K562 (cell line): ENCODE data around the gene PLBD1.

DNA sequence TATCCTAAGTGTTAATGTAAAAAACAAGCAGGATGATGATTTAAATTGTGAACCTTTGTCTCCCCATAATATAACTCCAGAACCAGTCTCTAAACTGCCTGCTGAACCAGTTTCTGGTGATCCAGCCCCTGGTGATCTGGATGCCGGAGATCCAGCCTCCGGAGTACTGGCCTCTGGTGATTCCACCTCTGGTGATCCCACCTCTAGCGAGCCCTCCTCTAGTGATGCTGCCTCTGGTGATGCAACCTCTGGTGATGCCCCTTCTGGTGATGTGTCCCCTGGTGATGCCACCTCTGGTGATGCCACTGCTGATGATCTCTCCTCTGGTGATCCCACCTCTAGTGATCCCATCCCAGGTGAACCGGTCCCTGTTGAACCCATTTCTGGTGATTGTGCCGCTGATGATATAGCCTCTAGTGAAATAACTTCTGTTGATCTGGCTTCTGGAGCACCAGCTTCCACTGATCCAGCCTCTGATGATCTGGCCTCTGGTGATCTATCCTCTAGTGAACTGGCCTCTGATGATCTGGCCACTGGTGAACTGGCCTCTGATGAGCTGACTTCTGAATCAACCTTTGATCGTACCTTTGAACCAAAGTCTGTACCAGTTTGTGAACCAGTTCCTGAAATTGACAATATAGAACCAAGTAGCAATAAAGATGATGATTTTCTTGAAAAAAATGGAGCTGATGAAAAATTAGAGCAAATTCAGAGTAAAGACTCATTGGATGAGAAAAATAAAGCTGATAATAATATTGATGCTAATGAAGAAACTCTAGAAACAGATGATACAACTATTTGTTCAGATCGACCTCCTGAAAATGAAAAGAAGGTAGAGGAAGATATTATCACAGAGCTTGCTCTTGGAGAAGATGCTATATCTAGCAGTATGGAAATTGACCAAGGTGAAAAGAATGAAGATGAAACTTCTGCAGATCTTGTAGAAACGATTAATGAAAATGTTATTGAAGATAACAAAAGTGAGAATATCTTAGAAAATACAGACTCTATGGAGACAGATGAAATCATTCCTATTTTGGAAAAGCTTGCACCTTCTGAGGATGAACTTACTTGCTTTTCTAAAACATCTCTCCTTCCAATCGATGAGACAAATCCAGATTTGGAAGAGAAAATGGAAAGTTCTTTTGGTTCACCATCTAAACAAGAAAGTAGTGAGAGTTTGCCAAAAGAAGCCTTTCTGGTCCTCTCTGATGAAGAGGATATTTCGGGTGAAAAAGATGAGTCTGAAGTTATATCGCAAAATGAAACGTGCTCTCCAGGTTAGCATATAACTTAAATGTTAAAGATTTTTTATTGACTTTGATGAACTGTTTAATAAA is 59.2 kb downstream of the ATF7IP start:
- RAMPAGE, long total RNA: no peak
- RRBS: no CpG with 5 or more reads among the region's 12 CpGs
PRO-cap:
- standard: no peak
- CoPRO, capped RNA only, 2 experiments: no peak in any of the 2 experiments
- CoPRO, capped and uncapped RNA, 2 experiments: no peak in any of the 2 experiments
- CoPRO, uncapped RNA only, 2 experiments: no peak in any of the 2 experiments
CAGE:
- cytosol, long polyA plus RNA: no peak
- long polyA plus RNA: no peak
- nucleolus, long total RNA: no peak
- nucleus, long polyA plus RNA: no peak

- RAMPAGE, long total RNA: no peak
- RRBS: no CpG with 5 or more reads among the region's 9 CpGs
PRO-cap:
- standard: no peak
- CoPRO, capped RNA only, 2 experiments: no peak in any of the 2 experiments
- CoPRO, capped and uncapped RNA, 2 experiments: no peak in any of the 2 experiments
- CoPRO, uncapped RNA only, 2 experiments: no peak in any of the 2 experiments
CAGE:
- cytosol, long polyA plus RNA: no peak
- long polyA plus RNA: no peak
- nucleolus, long total RNA: no peak
- nucleus, long polyA plus RNA: no peak
These were observed 13.3 kb downstream of the PLBD1 start for GRCh38 chr12:14554197-14554932.

DNA sequence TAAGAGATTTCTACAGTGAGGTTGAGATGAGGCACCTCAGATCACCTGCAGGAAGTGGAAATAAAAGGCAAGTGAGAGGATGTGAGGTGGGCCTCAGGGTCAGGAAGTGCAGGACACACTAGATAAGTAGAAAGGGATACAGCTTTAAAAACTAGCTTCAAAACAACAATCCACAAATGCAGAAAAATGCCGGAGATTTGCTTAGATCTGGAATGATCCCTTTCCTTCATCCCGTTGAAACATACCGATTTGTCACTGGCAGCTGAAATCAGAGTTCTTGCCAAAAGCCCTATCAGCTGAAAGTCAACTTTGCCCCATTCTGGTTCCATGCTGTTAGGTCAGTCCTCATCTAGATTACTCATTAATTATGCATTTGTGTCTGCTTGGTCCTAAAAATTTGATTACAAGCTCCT is 6.6 kb downstream of the PLBD1 start:
- RAMPAGE, long total RNA: no peak
- RRBS: no CpG with 5 or more reads among the region's 3 CpGs
PRO-cap:
- standard: no peak
- CoPRO, capped RNA only, 2 experiments: no peak in any of the 2 experiments
- CoPRO, capped and uncapped RNA, 2 experiments: no peak in any of the 2 experiments
- CoPRO, uncapped RNA only, 2 experiments: no peak in any of the 2 experiments
CAGE:
- cytosol, long polyA plus RNA: no peak
- long polyA plus RNA: no peak
- nucleolus, long total RNA: no peak
- nucleus, long polyA plus RNA: no peak

DNA sequence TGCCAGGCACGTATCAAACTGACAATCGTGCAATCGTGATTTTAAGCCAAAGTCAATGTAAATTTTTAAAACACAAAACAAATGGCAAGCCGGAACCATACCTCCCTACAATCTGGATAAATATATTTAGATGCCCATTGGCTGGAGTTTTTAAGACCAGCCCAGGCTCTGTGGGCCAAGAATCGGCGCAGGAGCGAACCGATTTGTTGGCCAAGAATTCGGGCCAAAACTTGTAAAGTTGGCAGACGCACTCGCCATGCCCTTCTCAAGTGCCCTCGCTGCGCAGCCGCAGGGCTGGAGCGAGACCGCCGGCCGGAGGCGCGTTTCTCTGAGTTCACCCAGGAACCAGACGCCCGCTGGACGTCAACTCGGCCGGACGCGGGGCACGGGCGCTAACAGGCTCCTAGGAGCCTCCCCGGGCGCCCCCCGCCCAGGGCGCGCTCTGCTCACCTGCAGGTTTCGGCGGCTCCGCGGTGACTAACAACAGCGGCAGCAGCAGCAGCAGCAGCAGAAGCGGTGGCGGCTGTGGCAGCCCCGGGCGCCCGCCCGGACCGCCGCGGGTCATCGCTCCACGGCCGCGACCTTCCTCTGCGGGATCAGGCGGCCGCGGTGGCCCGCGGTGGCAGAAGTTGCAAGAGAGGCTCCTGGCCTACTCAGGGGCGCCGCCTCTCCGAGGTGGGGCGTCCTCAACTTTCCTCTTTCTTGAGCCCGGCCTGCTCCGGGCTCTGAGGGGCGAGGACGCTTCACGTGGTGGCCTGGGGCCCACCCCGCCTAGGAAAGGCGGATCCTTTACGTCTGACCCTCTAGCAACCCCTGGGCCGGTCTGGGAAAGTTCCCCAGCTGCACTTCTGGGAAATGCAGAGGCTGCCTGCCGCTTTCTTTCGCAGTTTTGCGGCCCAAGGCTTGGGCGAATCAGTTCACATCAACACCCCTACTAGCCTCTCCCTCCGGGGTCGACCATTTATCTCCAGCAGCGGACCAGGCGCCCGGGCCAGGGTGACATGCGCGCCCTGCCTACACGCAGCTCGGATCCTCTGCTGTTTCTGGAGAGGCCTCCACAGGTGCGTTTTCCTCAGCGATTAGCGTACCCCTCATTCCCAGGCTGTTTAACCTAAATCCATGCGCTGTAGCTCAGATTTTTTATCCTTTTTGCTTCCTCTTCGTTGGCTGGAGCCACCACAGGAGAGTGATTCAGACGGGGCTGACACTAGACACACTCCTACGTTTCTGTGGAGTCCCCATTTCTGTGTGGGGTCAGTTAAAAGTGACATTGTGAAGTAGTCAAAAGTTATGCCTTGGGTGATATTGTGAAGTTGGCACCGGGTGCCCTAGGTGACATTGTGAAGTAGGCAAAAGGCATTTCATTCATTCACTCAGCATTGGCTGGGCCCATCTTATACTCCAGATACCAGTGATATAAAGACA is at the start of gene PLBD1:
Gene PLBD1 (minus strand): TSS at position 752 of the 1,425 bp plus-strand sequence.
- RAMPAGE, long total RNA: no peak
- RRBS: 2% methylated on average over 13 of the region's 92 CpGs
PRO-cap:
- standard: bidirectional peak, plus-strand start at position 348 of the sequence, minus-strand start at position 336 of the sequence; bidirectional peak, plus-strand start at position 700 of the sequence, minus-strand start at position 727 of the sequence
- CoPRO, capped RNA only, 2 experiments: peak in 2 of 2 experiments; most common plus-strand start position 348 of the sequence (in 2); most common minus-strand start position 124 of the sequence (in 1)
- CoPRO, capped and uncapped RNA, 2 experiments: peak in 1 of 2 experiments; most common plus-strand start position 348 of the sequence (in 1); most common minus-strand start position 336 of the sequence (in 1)
- CoPRO, uncapped RNA only, 2 experiments: peak in 1 of 2 experiments; most common plus-strand start position 348 of the sequence (in 1); most common minus-strand start position 234 of the sequence (in 1)
CAGE:
- cytosol, long polyA plus RNA: no peak
- long polyA plus RNA: start-site peak on the minus strand centred at position 687 of the sequence, 221 bp wide, 96 and 240 reads in 2 replicates
- nucleolus, long total RNA: no peak
- nucleus, long polyA plus RNA: no peak

- RAMPAGE, long total RNA: no peak
- RRBS: no CpG with 5 or more reads among the region's 31 CpGs
PRO-cap:
- standard: no peak
- CoPRO, capped RNA only, 2 experiments: no peak in any of the 2 experiments
- CoPRO, capped and uncapped RNA, 2 experiments: no peak in any of the 2 experiments
- CoPRO, uncapped RNA only, 2 experiments: no peak in any of the 2 experiments
CAGE:
- cytosol, long polyA plus RNA: no peak
- long polyA plus RNA: no peak
- nucleolus, long total RNA: no peak
- nucleus, long polyA plus RNA: no peak
These were observed 1.5 kb downstream of the H4C16 start for GRCh38 chr12:14769276-14769904.

GRCh38 chr12:14770674-14771051 is 268 bp downstream of the H4C16 start:
- RAMPAGE, long total RNA: no peak
- RRBS: 30% methylated on average over 11 of the region's 31 CpGs
PRO-cap:
- standard: no peak
- CoPRO, capped RNA only, 2 experiments: no peak in any of the 2 experiments
- CoPRO, capped and uncapped RNA, 2 experiments: no peak in any of the 2 experiments
- CoPRO, uncapped RNA only, 2 experiments: no peak in any of the 2 experiments
CAGE:
- cytosol, long polyA plus RNA: no peak
- long polyA plus RNA: no peak
- nucleolus, long total RNA: no peak
- nucleus, long polyA plus RNA: no peak

DNA sequence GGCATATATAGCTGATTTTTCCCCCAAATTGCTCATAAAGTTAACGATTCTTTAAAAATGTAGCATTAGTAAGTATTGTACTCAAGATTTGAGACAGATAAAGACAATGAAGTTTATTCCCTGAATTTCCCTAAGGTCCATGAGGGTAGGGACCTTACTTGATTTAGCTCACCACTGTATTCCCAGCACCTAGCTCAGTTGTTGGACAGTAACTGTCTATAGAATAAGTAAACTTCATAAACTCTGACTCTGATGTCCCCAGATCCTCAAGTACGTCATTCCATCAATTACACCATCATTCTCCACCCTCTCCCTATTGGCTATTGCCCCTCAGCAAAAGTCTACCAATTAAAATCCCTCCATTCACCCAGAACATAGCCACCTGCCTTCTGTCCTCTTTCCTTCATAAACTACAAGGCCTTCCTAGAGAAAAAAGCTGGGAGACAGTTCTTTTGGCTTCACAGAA is 9.6 kb downstream of the H2AJ start:
- RAMPAGE, long total RNA: no peak
- RRBS: no CpG with 5 or more reads among the region's 2 CpGs
PRO-cap:
- standard: no peak
- CoPRO, capped RNA only, 2 experiments: no peak in any of the 2 experiments
- CoPRO, capped and uncapped RNA, 2 experiments: no peak in any of the 2 experiments
- CoPRO, uncapped RNA only, 2 experiments: no peak in any of the 2 experiments
CAGE:
- cytosol, long polyA plus RNA: no peak
- long polyA plus RNA: no peak
- nucleolus, long total RNA: no peak
- nucleus, long polyA plus RNA: no peak

- RAMPAGE, long total RNA: no peak
- RRBS: no CpG with 5 or more reads among the region's 4 CpGs
PRO-cap:
- standard: no peak
- CoPRO, capped RNA only, 2 experiments: no peak in any of the 2 experiments
- CoPRO, capped and uncapped RNA, 2 experiments: no peak in any of the 2 experiments
- CoPRO, uncapped RNA only, 2 experiments: no peak in any of the 2 experiments
CAGE:
- cytosol, long polyA plus RNA: no peak
- long polyA plus RNA: no peak
- nucleolus, long total RNA: no peak
- nucleus, long polyA plus RNA: no peak
These were observed 13.6 kb downstream of the ERP27 start for GRCh38 chr12:14924693-14925189.

DNA sequence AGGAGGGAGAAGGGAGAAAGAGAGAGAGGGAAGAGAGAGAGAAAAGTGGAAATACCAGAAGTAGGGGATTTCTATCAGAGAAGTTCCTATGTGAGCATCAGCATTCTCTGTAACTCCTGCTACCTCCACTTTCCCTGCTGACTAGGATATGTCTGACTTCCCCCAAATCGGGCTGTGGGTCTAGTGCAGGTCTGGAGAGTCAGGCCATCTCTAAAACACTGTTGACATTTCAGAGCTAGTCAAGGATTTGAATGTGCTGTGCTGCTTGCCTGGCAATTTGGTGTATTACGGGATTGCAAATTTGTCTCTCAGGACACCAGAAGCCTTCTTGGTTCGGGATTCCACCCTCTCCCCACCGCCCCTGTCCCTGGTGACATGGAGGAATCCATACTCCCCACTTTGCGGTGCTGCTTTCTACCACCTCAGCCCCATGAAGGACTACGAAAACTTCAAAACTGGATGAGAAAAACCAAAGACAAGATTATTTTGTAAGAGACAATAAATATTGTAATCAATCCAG is 3.5 kb downstream of the ARHGDIB start:
- RAMPAGE, long total RNA: no peak
- RRBS: no CpG with 5 or more reads among the region's 6 CpGs
PRO-cap:
- standard: no peak
- CoPRO, capped RNA only, 2 experiments: no peak in any of the 2 experiments
- CoPRO, capped and uncapped RNA, 2 experiments: no peak in any of the 2 experiments
- CoPRO, uncapped RNA only, 2 experiments: no peak in any of the 2 experiments
CAGE:
- cytosol, long polyA plus RNA: no peak
- long polyA plus RNA: no peak
- nucleolus, long total RNA: no peak
- nucleus, long polyA plus RNA: no peak

DNA sequence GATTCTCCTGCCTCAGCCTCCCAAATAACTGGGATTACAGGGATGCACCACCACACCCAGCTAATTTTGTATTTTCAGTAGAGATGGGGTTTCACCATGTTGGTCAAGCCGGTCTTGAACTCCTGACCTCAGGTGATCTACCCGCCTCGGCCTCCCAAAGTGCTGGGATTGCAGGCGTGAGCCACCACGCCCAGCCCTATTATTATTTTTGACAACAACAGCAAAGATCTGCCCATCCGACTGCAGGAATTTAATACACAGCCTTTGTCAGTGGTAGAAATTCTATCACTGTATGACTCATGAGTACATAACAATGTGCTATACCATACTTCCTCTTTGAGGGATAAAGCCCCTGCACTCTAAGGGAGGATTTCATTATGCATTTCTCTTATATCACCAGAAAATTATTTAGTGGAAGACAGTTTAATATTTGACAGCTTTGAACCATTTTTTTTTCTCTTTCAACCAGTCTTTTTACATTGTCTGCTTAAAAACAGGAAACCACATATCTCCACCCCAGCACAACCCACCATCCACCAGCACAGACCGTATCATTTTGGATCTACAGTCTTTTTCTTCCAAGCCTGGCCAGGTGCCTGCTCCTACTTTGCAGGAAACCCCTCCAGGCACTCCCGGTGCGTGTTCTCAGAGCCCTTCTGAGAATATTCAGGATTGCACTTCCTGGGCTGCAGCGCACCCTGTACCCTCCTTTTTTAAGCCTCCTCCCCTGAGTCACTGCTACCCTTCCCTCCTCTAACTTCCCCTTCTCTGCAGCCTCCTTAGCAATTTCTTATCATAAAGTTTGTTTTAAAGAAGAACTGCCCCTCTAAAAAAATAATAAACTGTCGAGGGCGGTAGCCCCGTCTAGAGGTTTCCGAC is 555 bp downstream of the ARHGDIB start:
- RAMPAGE, long total RNA: no peak
- RRBS: no CpG with 5 or more reads among the region's 14 CpGs
PRO-cap:
- standard: bidirectional peak, plus-strand start at position 837 of the sequence, minus-strand start at position 658 of the sequence
- CoPRO, capped RNA only, 2 experiments: no peak in any of the 2 experiments
- CoPRO, capped and uncapped RNA, 2 experiments: no peak in any of the 2 experiments
- CoPRO, uncapped RNA only, 2 experiments: no peak in any of the 2 experiments
CAGE:
- cytosol, long polyA plus RNA: no peak
- long polyA plus RNA: no peak
- nucleolus, long total RNA: no peak
- nucleus, long polyA plus RNA: no peak

- RAMPAGE, long total RNA: no peak
- RRBS: no CpG with 5 or more reads among the region's 4 CpGs
PRO-cap:
- standard: no peak
- CoPRO, capped RNA only, 2 experiments: no peak in any of the 2 experiments
- CoPRO, capped and uncapped RNA, 2 experiments: no peak in any of the 2 experiments
- CoPRO, uncapped RNA only, 2 experiments: no peak in any of the 2 experiments
CAGE:
- cytosol, long polyA plus RNA: no peak
- long polyA plus RNA: no peak
- nucleolus, long total RNA: no peak
- nucleus, long polyA plus RNA: no peak
These were observed 83.2 kb downstream of the EPS8 start for GRCh38 chr12:15705954-15706471.

DNA sequence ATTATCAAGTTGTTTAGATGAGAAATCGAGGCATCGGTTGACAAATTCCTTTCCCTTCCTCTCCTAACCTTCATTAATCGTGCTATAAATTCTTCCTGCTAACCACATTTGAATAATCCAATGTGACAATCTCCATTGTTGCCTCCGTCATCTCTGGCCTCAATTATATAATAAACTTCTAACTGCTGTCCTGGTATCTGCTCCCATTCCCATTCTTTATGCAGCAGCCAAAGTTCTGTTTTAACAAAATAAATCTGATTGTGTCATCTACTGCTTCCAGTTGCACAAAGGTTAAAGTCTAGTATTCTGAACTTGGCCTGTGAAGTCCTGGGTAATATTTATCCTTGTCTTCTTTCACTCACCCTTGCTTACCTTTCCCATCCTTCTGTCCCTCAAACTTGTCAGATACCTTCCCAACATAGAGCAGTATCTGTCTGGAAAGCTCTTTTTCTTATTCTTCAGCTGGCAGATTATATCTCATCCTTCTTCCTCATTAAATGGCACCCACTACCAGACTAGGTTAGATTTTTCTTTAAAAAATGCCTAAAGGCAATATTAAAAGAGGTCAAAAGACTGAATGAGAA is 19.4 kb upstream of the STRAP start:
- RAMPAGE, long total RNA: no peak
- RRBS: no CpG with 5 or more reads among the region's 4 CpGs
PRO-cap:
- standard: no peak
- CoPRO, capped RNA only, 2 experiments: no peak in any of the 2 experiments
- CoPRO, capped and uncapped RNA, 2 experiments: no peak in any of the 2 experiments
- CoPRO, uncapped RNA only, 2 experiments: no peak in any of the 2 experiments
CAGE:
- cytosol, long polyA plus RNA: no peak
- long polyA plus RNA: no peak
- nucleolus, long total RNA: no peak
- nucleus, long polyA plus RNA: no peak

GRCh38 chr12:15904835-15905237 is 6.3 kb upstream of the DERA start:
- RAMPAGE, long total RNA: no peak
- RRBS: no CpG with 5 or more reads among the region's 2 CpGs
PRO-cap:
- standard: no peak
- CoPRO, capped RNA only, 2 experiments: no peak in any of the 2 experiments
- CoPRO, capped and uncapped RNA, 2 experiments: no peak in any of the 2 experiments
- CoPRO, uncapped RNA only, 2 experiments: peak in 1 of 2 experiments; most common plus-strand start chr12:15904911 (in 1)
CAGE:
- cytosol, long polyA plus RNA: no peak
- long polyA plus RNA: no peak
- nucleolus, long total RNA: no peak
- nucleus, long polyA plus RNA: no peak

- RAMPAGE, long total RNA: no peak
- RRBS: no CpG with 5 or more reads among the region's 1 CpG
PRO-cap:
- standard: no peak
- CoPRO, capped RNA only, 2 experiments: no peak in any of the 2 experiments
- CoPRO, capped and uncapped RNA, 2 experiments: no peak in any of the 2 experiments
- CoPRO, uncapped RNA only, 2 experiments: no peak in any of the 2 experiments
CAGE:
- cytosol, long polyA plus RNA: no peak
- long polyA plus RNA: no peak
- nucleolus, long total RNA: no peak
- nucleus, long polyA plus RNA: no peak
These were observed 81.1 kb downstream of the DERA start for GRCh38 chr12:15992106-15992734.

DNA sequence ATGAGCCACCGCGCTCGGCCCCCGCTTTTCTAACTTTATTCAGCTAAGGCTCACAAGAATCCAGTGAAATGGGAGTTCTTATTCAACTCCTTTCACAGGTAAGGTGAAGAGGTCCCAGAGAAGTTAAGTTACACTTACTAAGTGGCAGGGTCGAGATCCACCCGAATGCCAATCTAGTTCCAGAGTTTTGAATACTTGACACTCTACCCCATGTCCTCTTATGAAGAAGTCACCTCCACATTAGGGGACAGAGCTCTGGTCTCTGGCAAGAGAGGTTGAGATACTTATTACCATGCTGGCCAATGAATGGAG is 2.5 kb downstream of the MGST1 start:
- RAMPAGE, long total RNA: no peak
- RRBS: no CpG with 5 or more reads among the region's 6 CpGs
PRO-cap:
- standard: no peak
- CoPRO, capped RNA only, 2 experiments: no peak in any of the 2 experiments
- CoPRO, capped and uncapped RNA, 2 experiments: no peak in any of the 2 experiments
- CoPRO, uncapped RNA only, 2 experiments: no peak in any of the 2 experiments
CAGE:
- cytosol, long polyA plus RNA: no peak
- long polyA plus RNA: no peak
- nucleolus, long total RNA: no peak
- nucleus, long polyA plus RNA: no peak

- RAMPAGE, long total RNA: no peak
- RRBS: no CpG with 5 or more reads among the region's 3 CpGs
PRO-cap:
- standard: no peak
- CoPRO, capped RNA only, 2 experiments: no peak in any of the 2 experiments
- CoPRO, capped and uncapped RNA, 2 experiments: no peak in any of the 2 experiments
- CoPRO, uncapped RNA only, 2 experiments: no peak in any of the 2 experiments
CAGE:
- cytosol, long polyA plus RNA: no peak
- long polyA plus RNA: no peak
- nucleolus, long total RNA: no peak
- nucleus, long polyA plus RNA: no peak
These were observed 3.2 kb downstream of the MGST1 start for GRCh38 chr12:16350468-16351235.

DNA sequence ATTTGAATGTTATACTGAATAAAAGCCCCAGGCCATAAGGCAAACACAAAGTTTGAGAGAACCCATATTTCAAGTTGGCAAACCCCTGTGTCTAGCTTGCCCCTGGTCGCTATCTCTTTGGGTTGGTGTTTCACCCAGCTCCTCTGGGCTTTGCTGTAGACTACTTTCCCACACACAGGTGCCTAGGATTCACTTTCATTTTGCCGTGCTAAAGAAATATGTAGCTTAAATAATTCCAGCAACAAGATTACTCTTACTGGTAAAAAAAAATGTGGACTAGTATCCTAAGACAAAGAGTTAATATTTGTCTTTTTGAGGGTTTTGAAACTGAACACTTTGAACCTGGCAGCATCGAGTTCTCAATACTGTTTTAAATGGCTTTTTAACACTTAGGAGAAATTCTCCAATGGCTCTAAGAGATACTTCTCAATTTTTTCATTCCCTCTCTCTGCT is 5.3 kb upstream of the LMO3 start:
- RAMPAGE, long total RNA: no peak
- RRBS: no CpG with 5 or more reads among the region's 3 CpGs
PRO-cap:
- standard: no peak
- CoPRO, capped RNA only, 2 experiments: no peak in any of the 2 experiments
- CoPRO, capped and uncapped RNA, 2 experiments: no peak in any of the 2 experiments
- CoPRO, uncapped RNA only, 2 experiments: no peak in any of the 2 experiments
CAGE:
- cytosol, long polyA plus RNA: no peak
- long polyA plus RNA: no peak
- nucleolus, long total RNA: no peak
- nucleus, long polyA plus RNA: no peak

DNA sequence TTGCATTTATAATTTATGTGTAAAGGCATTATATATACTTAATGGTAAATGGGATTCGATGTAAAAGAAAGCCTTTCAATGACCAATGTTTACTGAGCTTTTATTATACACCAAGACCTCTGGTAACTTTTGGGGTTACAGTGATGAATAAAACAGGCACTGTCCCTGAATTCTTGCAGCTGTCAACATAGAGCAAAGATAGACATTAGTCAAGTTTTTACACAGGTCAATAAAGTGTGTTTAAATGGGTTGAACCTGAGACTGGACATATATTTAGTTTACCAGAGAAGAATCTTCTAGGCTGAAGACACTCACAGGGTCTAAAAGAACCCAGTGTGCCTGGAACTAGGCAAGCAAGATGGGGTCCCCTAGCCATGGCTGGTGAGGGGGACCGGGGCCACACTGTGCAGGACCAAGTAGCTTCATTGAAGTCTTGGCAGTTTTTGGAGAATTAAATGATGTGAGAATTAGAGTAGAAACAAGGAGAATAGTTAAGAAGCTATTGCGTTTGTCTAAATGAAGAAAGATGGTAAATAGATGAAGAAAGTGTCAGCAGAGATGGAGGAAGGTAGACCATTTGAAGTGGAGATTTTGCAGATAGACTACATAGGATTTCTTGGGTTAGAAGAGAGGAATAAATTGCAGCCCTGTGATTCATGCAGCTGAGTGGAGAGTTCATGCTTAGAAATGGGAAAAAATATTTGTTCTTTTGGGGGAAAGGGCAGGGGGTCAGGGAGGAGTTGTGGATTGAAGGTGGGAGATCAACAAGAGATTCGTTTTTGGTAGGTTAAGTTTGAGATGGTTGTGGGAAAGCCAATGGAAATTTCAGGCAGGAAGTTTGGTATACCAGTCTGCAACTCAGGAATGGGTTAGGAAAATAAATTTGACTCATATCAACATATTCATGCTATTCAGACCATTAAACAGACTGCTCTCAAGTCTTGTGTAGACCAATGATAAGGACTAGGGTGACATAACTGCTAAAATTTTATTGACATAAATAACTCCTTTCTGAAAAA is 59.6 kb downstream of the PLEKHA5 start:
- RAMPAGE, long total RNA: no peak
- RRBS: no CpG with 5 or more reads among the region's 4 CpGs
PRO-cap:
- standard: no peak
- CoPRO, capped RNA only, 2 experiments: no peak in any of the 2 experiments
- CoPRO, capped and uncapped RNA, 2 experiments: no peak in any of the 2 experiments
- CoPRO, uncapped RNA only, 2 experiments: no peak in any of the 2 experiments
CAGE:
- cytosol, long polyA plus RNA: no peak
- long polyA plus RNA: no peak
- nucleolus, long total RNA: no peak
- nucleus, long polyA plus RNA: no peak